ENCODE data around the gene SNX1.

DNA sequence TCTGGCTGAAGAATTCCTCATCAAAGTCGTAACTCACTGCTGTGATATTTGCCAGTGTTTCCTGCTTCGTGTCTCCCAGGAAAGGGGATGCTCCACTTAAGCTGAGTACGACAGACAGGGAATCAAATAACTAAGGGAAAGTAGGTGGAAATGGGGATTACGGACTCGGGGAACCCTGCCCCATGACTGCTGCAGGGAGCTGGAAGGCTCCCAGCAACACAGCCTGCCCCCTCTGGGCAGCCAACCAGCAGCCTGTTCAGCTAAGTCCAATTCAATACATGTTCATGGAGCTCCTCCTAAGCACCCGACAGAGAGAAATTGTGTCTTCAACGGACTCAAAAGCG is 92.2 kb upstream of the HERC1 start:
- RAMPAGE, long total RNA = no peak
- RRBS, 2 experiments = no CpG with 5 or more reads among the region's 8 CpGs
CAGE:
- cytosol, long polyA minus RNA = no peak
- cytosol, long polyA plus RNA = no peak
- long polyA plus RNA = no peak
- nucleolus, long total RNA = no peak
- nucleus, long polyA plus RNA = no peak
- nucleus, long total RNA = no peak

GRCh38 chr15:63978667-63979275 is 67.5 kb downstream of the DAPK2 start:
- RAMPAGE, long total RNA = no peak
- RRBS, 2 experiments = no CpG with 5 or more reads among the region's 4 CpGs
CAGE:
- cytosol, long polyA minus RNA = no peak
- cytosol, long polyA plus RNA = no peak
- long polyA plus RNA = no peak
- nucleolus, long total RNA = no peak
- nucleus, long polyA plus RNA = no peak
- nucleus, long total RNA = no peak

DNA sequence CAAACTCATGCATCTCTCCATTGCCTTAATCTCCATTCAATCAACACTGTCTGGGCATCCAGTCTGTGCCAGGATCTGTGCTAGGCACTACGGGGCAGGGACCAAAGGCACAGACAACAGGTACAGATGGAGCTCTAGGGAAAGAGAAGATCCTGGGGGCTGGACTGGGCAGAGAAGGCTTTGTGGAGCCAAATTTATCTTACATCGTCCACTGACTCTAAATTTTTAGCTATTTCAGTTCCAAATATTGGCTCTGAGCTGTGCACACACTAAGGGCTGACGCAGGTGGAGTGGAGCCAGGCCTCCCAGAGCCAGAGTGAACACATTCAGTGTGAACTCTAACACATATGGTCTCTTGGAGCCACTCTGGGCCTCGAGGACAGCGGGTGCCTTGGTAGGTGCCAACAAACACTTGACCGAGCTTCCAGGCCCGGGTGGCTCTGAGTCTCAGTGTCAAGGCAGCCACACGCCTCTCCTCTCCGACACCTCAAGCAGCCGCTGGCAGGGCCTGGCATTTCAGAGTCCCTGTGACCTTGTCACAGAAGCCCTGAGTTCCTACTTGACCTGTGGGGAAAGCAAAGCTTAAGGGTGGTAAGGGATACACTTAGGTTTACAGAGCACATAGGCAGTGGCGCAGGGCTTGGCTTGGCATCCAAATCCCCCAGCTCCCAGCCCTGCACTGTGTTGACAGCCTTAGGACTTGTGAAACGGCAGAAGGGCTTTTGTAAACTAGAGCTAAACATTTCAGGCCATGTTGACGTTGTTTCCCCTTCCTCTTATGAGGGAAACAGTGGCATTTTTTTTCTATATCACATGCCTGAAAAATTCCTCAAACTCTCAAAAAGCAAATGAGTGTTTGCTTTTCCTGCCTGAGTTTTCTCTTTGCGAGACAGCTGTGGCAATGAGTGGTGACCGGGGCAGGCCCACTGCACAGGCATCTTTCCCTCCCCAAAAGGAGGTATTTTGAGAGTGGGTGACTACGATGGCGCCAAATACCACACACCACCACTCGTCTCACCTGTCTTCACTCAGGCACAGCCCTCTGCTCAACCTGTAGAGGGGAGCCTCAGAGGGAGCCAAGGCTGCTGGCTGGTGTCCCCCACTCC is 60.9 kb downstream of the DAPK2 start:
- RAMPAGE, long total RNA = no peak
- RRBS, 2 experiments = no CpG with 5 or more reads among the region's 18 CpGs
CAGE:
- cytosol, long polyA minus RNA = no peak
- cytosol, long polyA plus RNA = no peak
- long polyA plus RNA = no peak
- nucleolus, long total RNA = no peak
- nucleus, long polyA plus RNA = no peak
- nucleus, long total RNA = no peak

DNA sequence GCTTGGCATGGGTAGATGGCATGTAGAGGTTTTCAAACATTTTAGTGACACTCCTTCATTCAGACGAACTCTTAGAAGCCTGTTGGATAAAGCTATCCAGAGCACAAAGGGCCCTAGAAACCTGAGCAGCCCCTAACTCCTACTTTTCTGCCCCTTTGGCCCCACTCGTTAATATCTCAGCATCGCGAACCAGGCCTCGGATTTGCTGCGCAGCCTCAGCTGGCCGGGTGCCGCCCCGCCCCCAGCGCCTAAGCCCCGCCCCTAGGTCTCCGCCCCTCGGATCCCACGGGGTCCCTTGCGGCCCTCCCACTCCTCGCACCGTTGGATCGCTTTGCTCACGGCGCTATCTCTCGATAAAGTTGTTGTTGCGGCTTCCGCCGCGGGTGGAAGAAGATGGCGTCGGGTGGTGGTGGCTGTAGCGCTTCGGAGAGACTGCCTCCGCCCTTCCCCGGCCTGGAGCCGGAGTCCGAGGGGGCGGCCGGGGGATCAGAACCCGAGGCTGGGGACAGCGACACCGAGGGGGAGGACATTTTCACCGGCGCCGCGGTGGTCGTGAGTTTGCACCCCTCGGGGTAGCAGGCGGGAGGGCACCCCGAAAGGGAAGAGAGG is at the start of gene SNX1:
SNX1 (plus strand) TSS at position 362 of the 609 bp plus-strand sequence.
- RAMPAGE, long total RNA = start-site peak on the plus strand centred at position 379 of the sequence, 18 bp wide, 1,112 and 948 reads in 2 replicates
- RRBS, 2 experiments = under 1 to 2% methylated on average over 5 to 10 of the region's 46 CpGs
CAGE:
- cytosol, long polyA minus RNA = start-site peak on the plus strand centred at position 395 of the sequence, 6 bp wide, 106 reads
- cytosol, long polyA plus RNA = start-site peak on the plus strand centred at position 383 of the sequence, 15 bp wide, 947 and 1,101 reads in 2 replicates
- long polyA plus RNA = start-site peak on the plus strand centred at position 388 of the sequence, 12 bp wide, 462 and 56 reads in 2 replicates; start-site peak on the plus strand centred at position 512 of the sequence, 76 bp wide, 48 and 22 reads in 2 replicates
- nucleolus, long total RNA = start-site peak on the plus strand centred at position 361 of the sequence, 60 bp wide, 637 reads
- nucleus, long polyA plus RNA = start-site peak on the plus strand centred at position 385 of the sequence, 12 bp wide, 510 and 1,219 reads in 2 replicates
- nucleus, long total RNA = no peak

GRCh38 chr15:64110987-64111485 is 15.3 kb downstream of the SNX1 start:
- RAMPAGE, long total RNA = no peak
- RRBS, 2 experiments = no CpG with 5 or more reads among the region's 2 CpGs
CAGE:
- cytosol, long polyA minus RNA = no peak
- cytosol, long polyA plus RNA = no peak
- long polyA plus RNA = no peak
- nucleolus, long total RNA = no peak
- nucleus, long polyA plus RNA = no peak
- nucleus, long total RNA = no peak

DNA sequence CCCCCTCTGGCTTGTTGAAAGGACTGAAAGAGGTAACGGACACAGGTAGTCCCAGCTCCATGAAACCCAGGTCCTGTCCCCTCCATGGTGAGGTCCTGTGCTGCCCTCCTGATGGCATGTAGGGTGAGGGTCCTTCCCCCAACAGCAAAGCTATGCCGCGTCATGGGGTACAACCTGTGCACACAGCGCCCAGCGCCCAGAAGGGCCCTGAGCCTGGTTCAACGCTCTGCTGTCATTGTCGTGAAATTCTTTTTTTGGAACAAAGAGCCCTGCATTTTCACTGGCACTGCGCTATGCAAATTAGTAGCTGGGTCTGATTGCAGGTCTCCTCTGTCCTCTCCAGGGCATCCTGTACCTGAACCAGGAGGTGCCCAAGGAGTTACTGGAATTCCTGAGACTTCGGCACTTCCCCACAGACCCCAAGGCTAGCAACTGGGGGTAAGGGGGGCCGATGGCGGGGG is 1.4 kb downstream of the SNX22 start:
- RAMPAGE, long total RNA = no peak
- RRBS, 2 experiments = no CpG with 5 or more reads among the region's 11 CpGs
CAGE:
- cytosol, long polyA minus RNA = no peak
- cytosol, long polyA plus RNA = no peak
- long polyA plus RNA = no peak
- nucleolus, long total RNA = no peak
- nucleus, long polyA plus RNA = no peak
- nucleus, long total RNA = no peak

DNA sequence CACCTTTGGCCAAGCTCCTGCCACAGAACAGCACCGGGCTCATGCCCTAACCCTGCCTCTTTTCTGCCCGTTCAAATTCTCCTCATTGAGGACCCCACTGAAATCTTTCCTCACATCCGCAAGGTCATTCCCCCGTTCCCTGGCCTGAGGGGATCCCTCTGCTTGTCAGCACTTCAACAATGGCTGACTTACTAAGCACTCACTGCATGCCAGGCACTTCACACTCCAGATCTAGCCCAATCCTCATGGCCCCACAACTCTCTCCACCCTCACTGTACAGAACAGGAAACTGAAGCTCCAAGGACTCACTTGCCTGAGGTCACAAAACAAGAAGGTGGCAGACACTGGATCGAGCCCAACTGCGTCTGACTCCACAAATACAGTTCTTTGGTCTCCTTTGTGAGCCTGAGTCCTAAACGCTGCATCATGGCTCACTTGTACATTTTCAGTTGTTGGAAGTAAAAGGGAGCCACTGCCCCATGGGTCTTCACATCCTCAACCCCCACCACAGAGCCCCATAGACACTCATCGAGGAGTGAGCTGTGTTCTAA is 4.0 kb downstream of the PPIB start:
- RAMPAGE, long total RNA = no peak
- RRBS, 2 experiments = 92 to 100% methylated on average over 1 of the region's 8 CpGs
CAGE:
- cytosol, long polyA minus RNA = no peak
- cytosol, long polyA plus RNA = no peak
- long polyA plus RNA = no peak
- nucleolus, long total RNA = no peak
- nucleus, long polyA plus RNA = no peak
- nucleus, long total RNA = no peak

DNA sequence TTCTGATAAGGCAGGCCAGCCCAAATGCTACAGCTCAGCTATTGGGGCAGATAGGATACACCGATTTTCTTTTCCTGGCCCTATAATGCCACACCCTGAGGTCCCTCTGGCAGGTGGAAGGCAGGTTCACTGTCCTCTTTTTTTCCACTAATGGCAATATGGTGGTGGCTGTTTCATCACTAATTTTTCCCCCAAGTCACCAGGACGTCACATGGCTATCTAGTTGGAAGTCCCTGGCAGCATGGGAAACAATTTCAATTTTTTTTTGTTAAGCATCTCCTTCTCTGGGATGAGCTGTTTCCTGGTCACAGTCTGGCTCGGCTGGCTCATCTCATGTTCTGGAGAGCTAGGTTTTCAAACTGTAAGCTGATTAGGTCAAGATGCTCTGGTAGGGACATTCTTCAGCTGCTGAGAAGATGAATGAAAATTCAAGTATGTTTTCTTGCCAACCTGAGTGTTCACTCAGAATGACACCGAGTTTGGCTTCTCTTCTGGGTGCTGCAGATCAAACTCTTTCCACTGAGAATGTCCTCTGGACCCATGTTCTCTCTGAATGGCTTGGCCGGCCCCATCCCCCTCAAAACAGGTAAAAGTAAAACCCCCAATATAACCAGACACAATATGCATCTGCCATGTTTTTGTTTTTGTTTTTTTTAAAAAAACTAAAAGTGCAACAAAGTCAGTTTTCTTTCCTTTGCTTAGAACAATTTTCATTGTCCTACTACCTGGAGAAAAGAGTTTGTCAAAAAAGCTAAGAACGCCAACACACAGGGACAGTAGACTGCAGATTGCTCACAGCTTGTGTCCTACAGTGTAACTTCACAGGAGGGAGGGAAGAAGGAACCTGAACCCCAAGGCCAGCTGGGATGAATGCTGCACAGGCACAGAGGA is 7.9 kb upstream of the PPIB start:
- RAMPAGE, long total RNA = no peak
- RRBS, 2 experiments = no CpG with 5 or more reads among the region's 6 CpGs
CAGE:
- cytosol, long polyA minus RNA = no peak
- cytosol, long polyA plus RNA = no peak
- long polyA plus RNA = no peak
- nucleolus, long total RNA = no peak
- nucleus, long polyA plus RNA = no peak
- nucleus, long total RNA = no peak

GRCh38 chr15:64180381-64180642 is 17.5 kb upstream of the PPIB start:
- RAMPAGE, long total RNA = no peak
- RRBS, 2 experiments = no CpG with 5 or more reads among the region's 4 CpGs
CAGE:
- cytosol, long polyA minus RNA = no peak
- cytosol, long polyA plus RNA = no peak
- long polyA plus RNA = no peak
- nucleolus, long total RNA = no peak
- nucleus, long polyA plus RNA = no peak
- nucleus, long total RNA = no peak

GRCh38 chr15:64430225-64430900 is 30.0 kb upstream of the ZNF609 start:
- RAMPAGE, long total RNA = no peak
- RRBS, 2 experiments = no CpG with 5 or more reads among the region's 3 CpGs
CAGE:
- cytosol, long polyA minus RNA = no peak
- cytosol, long polyA plus RNA = no peak
- long polyA plus RNA = no peak
- nucleolus, long total RNA = no peak
- nucleus, long polyA plus RNA = no peak
- nucleus, long total RNA = no peak

GRCh38 chr15:64501681-64502561 is 41.5 kb downstream of the ZNF609 start:
- RAMPAGE, long total RNA = no peak
- RRBS, 2 experiments = no CpG with 5 or more reads among the region's 2 CpGs
CAGE:
- cytosol, long polyA minus RNA = no peak
- cytosol, long polyA plus RNA = no peak
- long polyA plus RNA = no peak
- nucleolus, long total RNA = no peak
- nucleus, long polyA plus RNA = no peak
- nucleus, long total RNA = no peak

DNA sequence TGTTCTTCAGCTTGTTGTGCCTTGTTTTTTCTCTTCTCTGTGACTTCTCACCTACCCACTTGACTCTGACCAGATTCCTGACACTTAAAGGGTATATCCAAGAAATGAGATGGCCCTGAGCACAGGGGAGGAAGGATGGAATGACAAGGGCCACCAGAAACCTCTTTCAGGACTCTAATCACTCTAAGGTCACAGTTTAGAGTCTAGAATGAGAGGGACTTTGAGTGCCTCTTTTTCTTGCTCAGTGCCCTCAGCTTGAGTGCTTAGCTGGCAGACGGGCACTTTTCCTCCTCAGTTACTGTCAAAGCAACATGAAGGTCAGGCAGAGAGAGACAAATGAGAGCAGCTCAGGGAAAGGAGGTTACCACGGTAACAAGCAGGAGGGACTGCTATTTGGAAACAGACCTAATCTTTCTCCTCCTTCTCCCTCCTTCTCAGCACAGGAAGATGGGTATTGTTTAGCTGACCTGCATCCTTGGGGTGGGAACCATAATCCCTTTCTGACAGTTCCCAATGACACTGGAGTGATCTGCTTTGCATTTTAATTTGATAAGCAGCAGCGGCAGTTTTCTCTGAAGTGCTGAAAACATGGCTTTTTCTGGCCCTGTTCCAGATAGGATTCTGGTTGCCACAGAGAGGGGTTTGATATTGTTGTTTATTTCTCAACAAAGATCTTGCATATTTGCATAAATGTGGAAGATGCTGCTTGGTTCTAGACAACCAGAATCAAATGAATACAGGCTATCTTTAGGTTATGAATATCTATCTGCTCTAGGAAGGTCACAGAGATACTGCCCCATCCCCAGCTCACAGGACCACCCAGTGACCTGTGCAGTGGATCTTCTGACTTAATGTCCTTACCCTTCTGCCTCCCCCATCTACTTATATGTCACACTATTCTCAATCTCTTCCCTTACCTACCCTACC is 136.9 kb downstream of the ZNF609 start:
- RAMPAGE, long total RNA = no peak
- RRBS, 2 experiments = no CpG with 5 or more reads among the region's 3 CpGs
CAGE:
- cytosol, long polyA minus RNA = no peak
- cytosol, long polyA plus RNA = no peak
- long polyA plus RNA = no peak
- nucleolus, long total RNA = no peak
- nucleus, long polyA plus RNA = no peak
- nucleus, long total RNA = no peak

GRCh38 chr15:64634467-64635041 is 140.8 kb downstream of the RBPMS2 start:
- RAMPAGE, long total RNA = no peak
- RRBS, 2 experiments = no CpG with 5 or more reads among the region's 2 CpGs
CAGE:
- cytosol, long polyA minus RNA = no peak
- cytosol, long polyA plus RNA = no peak
- long polyA plus RNA = no peak
- nucleolus, long total RNA = no peak
- nucleus, long polyA plus RNA = no peak
- nucleus, long total RNA = no peak

GRCh38 chr15:64687507-64688697 is 87.5 kb downstream of the RBPMS2 start:
- RAMPAGE, long total RNA = no peak
- RRBS, 2 experiments = no CpG with 5 or more reads among the region's 11 CpGs
CAGE:
- cytosol, long polyA minus RNA = no peak
- cytosol, long polyA plus RNA = no peak
- long polyA plus RNA = no peak
- nucleolus, long total RNA = no peak
- nucleus, long polyA plus RNA = no peak
- nucleus, long total RNA = no peak

DNA sequence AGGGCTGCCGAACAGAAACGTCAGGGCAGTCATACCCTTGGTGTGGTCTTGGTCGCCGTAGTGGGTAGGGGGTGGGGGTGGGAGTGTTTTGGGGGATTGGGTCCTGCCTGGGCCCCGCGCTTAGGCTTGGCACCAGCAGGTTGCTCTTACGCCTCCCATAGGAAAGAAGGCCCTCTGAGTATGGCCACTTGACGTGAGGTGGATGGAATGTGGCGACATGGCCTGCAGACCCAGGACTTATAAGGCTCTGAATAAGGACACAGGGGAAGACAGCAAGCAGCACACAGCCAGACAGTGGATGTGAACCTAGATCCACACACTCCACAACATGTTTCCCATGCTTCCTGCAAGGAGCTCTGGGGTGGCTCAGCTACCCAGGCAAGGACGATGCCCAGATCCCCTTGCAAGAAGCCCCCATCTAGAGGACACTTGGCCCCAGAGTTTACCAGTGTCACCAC is 12.4 kb downstream of the RBPMS2 start:
- RAMPAGE, long total RNA = no peak
- RRBS, 2 experiments = no CpG with 5 or more reads among the region's 10 CpGs
CAGE:
- cytosol, long polyA minus RNA = no peak
- cytosol, long polyA plus RNA = no peak
- long polyA plus RNA = no peak
- nucleolus, long total RNA = no peak
- nucleus, long polyA plus RNA = no peak
- nucleus, long total RNA = no peak

DNA sequence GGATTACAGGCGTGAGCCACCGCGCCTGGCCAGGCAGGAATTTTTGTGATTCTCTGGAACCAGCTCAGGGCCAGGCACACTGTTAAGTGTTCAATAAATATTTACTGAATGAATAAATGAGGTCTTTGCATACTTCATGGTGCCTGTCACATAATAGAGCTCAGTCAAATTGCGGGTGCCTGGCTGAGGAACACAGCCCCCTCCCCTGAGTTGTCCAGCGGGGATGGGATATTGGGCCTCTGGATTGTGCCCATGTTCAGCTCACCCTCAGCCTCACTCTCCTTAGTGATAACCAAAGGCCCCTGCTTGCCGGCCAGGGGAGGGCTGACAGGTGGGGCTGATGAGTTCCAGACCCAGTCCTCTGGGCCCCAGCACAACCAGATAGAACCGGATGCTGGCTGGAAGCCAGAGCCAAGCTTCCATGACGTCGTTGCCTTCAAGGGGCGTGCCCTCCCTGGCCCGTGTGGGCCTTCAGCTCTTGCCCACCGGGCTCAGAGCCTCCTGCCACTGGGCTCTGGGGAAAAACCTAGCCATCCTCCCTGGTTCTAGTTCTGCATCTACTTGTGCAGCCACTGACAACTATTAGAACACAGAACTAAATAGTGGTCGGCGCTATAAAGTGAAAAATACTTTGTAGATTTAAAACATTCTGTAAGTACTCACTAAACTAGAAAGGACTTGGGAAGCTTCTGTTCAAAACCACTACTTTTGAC is 23.5 kb downstream of the PIF1 start:
- RAMPAGE, long total RNA = no peak
- RRBS, 2 experiments = 18 to 21% methylated on average over 2 to 4 of the region's 14 CpGs
CAGE:
- cytosol, long polyA minus RNA = no peak
- cytosol, long polyA plus RNA = no peak
- long polyA plus RNA = no peak
- nucleolus, long total RNA = no peak
- nucleus, long polyA plus RNA = no peak
- nucleus, long total RNA = no peak

DNA sequence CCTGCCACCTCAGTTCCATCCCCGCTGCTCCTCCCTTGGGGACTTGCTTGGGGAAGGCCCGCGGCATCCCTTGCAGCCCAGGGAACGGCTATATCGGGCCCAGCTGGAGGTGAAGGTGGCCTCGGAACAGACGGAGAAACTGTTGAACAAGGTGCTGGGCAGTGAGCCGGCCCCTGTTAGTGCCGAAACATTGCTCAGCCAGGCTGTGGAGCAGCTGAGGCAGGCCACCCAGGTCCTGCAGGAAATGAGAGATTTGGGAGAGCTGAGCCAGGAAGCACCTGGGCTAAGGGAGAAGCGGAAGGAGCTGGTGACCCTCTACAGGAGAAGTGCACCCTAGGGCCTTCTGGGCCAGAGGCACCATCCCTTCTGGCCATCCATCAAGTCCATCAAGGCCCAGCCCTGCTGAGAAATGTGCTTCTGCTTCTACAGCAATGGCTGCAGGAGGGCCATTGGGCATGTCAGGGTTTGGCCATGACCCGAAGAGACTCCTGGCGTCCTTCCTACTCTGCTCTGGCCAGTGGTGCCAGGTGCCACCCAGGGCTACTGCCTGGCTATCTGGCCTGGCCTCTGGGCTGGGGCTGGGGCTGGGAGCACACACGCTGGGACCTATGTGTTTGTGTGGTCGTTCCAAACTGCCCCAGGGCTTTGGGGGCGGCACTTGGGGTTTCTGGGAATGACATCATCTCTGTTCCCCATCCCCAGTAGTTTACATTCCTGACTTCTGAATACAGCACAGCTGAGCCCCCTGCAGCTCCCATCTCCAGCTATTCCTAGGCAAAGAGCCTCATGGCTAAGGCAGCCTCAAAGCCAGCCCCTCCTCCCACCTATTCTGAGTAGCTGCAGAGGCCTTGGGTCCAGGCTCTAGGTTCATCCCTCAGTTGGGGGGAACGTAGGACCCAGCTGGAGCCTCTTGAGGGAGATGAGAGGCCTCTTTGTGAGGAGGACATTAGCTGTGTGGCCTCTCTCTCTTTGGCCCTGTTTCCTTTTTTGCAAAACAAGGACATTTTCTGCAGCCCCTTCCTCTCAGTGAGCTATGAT is 24.2 kb downstream of the PLEKHO2 start:
- RAMPAGE, long total RNA = no peak
- RRBS, 2 experiments = no CpG with 5 or more reads among the region's 16 CpGs
CAGE:
- cytosol, long polyA minus RNA = no peak
- cytosol, long polyA plus RNA = no peak
- long polyA plus RNA = no peak
- nucleolus, long total RNA = no peak
- nucleus, long polyA plus RNA = no peak
- nucleus, long total RNA = no peak

GRCh38 chr15:64883623-64884611 is 27.8 kb upstream of the ANKDD1A start:
- RAMPAGE, long total RNA = no peak
- RRBS, 2 experiments = no CpG with 5 or more reads among the region's 12 CpGs
CAGE:
- cytosol, long polyA minus RNA = no peak
- cytosol, long polyA plus RNA = no peak
- long polyA plus RNA = no peak
- nucleolus, long total RNA = no peak
- nucleus, long polyA plus RNA = no peak
- nucleus, long total RNA = no peak

DNA sequence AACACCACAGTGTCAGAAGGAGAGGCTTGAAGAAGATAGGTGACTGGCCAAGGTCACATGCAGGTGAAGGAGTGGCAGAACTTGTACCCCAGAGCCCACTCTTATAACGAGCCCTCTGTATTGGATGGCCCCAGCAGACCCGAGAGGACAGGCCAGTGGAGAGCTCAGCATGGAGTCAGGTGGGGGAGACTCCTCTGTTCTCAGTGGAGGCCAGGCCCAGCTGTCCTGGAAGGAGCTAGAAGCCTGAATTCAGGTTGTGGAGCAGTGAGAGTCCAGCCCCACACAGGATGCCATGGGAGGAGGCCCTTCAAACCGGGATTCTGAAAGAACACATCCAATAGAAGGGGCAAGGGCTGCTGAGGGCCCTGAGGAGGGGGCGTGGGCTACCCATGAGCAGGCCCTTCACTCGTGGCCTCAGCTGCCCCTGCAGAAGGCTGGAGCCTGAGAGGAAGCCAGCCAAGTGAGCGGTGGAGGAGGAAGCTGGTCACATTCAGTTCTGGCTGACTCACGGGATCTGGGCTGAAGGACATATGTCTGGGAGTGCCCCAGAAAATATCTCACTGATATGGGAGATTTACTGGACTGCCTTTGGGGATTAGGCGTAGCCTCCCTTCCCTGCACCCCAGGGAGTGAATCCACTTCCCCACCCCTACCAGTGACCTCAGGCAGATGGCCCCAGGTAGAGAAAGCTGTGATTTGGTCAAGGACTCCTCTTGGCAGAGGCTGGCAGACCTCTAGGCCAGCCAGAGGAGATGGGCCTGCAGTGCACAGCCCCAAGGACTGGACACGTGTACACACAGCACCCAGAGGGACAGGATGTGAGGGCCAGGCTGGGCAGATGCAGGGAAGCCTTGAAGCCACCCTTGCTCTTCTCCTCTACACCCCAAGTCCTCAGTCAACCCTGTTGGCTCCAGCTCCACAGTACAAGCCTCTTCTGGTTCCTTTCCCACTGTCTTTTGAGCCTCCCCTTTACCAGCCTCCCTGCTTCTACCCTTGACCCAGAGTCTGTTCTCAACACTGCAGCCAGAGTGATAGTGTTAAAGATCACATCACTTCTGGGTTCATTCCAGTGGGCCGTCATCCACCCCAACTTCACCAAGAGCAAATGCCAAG is 14.3 kb upstream of the ANKDD1A start:
- RAMPAGE, long total RNA = no peak
- RRBS, 2 experiments = no CpG with 5 or more reads among the region's 10 CpGs
CAGE:
- cytosol, long polyA minus RNA = no peak
- cytosol, long polyA plus RNA = no peak
- long polyA plus RNA = no peak
- nucleolus, long total RNA = no peak
- nucleus, long polyA plus RNA = no peak
- nucleus, long total RNA = no peak